NB4 (cell line): ENCODE data around the genes CCDC121 and MRPL33.

DNA sequence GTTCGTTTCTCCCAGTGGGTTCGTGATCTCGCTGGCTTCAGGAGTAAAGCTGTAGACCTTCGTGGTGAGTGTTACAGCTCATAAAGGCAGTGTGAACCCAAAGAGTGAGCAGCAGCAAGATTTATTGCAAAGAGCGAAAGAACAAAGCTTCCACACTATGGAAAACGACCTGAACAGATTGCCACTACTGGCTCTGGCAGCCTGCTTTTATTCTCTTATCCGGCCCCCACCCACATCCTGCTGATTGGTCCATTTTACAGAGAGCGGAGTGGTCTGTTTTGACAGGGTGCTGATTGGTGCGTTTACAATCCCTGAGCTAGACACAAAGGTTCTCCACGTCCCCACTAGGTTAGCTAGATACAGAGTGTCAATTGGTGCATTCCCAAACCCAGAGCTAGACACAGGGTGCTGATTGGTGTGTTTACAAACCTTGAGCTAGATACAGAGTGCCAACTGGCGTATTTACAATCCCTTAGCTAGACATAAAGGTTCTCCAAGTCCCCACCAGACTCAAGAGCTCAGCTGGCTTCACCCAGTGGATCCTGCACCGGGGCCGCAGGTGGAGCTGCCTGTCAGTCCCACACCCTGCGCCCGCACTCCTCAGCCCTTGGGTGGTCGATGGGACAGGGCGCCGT lies 7.9 kb downstream of the CGREF1 start:
- RRBS: no CpG with 5 or more reads among the region's 18 CpGs

DNA sequence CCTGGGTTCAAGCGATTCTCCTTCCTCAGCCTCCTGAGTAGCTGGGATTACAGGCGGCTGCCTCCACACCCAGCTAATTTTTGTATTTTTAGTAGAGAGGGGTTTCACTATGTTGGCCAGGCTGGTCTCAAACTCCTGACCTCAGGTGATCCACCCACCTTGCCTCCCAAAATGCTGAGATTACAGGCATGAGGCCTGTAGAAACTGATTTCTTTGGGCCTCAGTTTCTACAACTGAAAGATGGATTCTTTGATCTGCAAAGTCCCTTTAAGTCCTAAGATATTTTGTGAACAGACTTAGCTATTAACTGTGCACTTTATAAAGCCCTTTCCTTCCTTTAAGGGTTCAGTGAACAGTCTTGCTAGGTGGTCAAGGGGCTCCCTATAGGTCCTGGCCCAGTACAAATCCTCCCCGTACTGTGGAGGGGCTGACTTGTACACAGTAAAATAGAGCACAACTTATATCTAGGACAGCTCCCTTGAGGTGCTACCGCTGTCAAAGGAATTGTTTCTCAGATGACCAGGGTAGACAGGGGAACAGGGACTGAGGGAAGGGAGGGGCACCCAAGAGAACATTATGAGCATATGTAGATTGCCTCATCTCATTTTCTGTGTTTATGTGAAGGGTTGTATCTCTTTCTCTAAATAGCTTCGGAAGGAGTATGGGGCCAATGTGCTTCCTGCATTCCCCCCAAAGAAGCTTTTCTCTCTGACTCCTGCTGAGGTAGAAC lies 1.7 kb downstream of the SNX17 start:
- RRBS: no CpG with 5 or more reads among the region's 5 CpGs

- RRBS: no CpG with 5 or more reads among the region's 4 CpGs
These were observed 6.1 kb downstream of the CCDC121 start for GRCh38 chr2:27622604-27623168.

DNA sequence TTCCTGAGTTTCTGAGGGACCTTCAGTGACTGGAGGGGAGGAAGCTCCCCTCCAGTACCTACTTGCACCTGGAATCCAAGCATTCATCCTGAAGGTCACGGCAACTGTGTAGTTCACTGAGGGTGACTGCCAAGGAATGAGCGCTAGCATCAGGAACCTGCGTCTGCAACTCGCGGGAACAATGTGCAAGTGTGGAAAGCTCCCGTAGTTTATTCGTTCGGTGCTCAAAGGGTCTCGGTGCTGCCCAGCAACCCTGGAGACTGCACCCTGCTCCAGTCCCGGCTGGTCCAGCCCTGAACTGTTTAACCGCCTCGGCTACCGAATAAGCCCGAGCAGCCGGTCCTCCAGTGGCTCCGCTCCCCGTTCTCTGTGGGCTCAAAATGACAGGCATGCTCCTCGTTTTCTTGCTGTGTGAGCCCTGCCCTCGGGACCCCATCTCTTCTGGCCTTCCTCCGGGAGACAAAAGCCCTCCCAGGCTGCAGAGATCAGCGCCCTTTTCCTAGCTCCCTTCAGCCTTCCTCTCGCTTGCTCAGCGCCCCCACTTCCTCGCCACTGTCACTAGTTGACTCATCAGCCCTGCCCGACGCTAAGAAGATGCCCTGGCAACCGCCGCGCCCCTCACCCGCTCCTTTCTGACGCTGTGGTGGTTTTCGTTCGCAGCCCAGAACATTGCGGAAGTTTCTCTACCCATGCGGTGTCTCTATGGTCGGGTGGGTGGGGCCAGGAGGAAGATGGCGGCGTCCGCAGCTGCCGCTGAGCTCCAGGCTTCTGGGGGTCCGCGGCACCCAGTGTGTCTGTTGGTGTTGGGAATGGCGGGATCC lies at the start of gene CCDC121:
CCDC121 (minus strand) TSS at position 685 of the 821 bp plus-strand sequence.
- RRBS: 7% methylated on average over 5 of the region's 43 CpGs

GRCh38 chr2:27677476-27677951 lies 13.8 kb downstream of the SLC4A1AP start:
- RRBS: no CpG with 5 or more reads among the region's 4 CpGs

DNA sequence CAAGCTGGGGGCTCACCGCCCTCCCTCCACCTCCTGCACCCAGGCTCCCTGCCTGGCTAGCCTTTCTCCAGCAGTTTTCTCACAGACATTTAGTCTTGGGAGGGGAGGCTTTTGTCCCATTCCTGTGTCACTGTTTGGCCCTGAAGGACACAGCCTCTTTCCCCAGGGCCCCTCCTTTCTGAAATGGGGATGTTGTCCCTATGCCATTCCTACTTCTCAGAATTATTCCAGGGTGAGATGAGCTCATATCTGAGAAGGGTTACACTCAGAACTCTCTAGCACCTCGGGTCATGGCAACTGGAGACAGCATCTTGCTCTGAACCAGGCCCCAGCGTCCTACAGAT lies 47.3 kb upstream of the MRPL33 start:
- RRBS: no CpG with 5 or more reads among the region's 3 CpGs

DNA sequence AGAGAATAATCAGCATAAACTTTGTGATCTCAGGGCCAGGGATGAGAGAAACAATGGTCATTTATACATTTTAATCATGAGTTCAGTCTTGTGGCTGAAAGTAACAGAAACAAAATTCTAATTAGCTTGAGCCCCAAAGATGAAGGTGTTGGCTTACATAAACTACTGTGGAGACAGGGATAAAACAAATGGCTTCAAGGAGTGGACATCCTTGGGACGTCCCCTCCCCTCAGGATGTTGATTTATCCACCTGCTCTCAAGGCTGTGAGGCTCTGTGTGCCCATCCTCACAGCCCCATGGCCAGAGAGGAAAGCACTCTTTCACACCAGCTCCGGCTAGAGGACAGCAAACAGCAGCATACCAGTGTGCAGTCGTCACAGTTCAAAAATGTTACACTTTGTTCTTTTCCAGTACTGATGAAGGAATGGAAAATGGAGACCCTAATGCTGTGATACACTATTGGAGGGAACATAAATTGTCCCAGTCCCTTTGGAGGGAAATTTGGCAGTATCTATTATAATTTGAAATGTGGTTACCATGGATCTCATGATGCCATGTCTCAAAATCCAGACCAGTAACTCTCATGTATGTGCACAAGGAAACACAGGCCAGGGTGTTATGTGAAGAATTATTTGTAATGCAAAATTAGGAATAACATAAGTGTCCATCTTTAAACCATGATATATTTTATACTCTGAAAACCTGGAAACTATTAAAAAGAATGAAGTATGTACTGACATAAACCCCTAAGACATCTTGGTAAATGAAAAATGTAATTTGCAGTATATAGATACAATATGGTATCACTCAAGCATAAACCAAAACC lies 46.1 kb upstream of the MRPL33 start:
- RRBS: no CpG with 5 or more reads among the region's 3 CpGs

DNA sequence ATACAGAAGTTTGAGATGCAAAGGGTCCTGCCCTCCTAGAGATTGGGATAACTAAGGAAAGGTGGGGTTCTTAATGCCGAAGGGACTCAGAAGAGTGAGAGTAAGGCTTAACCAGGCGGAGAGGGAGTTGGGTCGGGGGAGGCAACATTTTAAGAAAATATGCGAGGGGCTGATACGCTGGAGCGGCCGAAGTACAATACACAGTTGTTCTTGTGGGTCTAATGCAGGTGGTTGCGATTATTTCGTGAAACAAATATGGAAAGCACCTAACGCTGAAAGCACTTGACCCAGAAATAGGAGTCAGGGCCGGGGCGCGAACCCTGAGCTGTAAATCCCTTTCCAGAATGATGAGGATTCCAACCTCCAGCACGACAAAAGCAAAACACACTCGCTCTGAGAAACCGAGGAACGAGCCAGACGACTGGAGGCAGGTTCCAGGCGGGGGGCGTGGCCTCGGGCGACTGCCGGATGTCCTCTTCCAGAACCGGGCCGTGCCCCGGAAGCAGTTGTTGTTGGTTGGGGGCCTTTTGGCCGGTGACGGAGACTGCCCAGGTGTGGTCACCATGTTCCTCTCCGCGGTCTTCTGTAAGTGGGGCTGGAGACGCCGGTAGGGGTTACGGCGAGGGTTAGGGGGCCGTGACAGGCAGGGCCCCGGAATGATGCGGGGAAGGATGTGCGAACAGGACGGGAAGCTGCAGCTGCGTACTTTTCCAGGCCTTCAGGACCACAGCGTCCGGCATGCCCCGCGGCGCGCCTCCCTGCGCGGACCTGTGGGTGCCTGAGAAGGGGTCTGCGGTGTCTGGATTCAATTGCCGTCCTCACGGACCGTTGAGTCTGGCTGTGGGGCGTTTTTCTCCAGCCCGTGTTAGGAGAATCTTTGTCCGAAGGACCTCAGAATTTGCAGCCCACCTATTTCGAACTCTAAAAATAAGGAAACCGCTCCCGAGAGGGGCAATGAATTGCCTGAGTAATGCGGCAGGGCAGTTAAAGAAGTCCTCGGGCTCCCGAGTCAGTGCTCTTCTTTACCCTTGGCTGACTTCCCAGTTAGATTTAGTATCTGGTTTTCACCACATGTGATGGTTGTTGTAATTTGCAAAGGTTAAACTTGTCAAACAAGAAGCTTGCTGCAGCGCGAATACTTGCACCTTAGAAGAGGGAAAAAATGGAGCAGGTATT lies at the start of gene MRPL33:
MRPL33 (plus strand) TSS at position 505 of the 1,176 bp plus-strand sequence.
- RRBS: under 1% methylated on average over 16 of the region's 63 CpGs

GRCh38 chr2:27888740-27889332 lies 1.4 kb downstream of the RBKS start:
- RRBS: no CpG with 5 or more reads among the region's 4 CpGs

DNA sequence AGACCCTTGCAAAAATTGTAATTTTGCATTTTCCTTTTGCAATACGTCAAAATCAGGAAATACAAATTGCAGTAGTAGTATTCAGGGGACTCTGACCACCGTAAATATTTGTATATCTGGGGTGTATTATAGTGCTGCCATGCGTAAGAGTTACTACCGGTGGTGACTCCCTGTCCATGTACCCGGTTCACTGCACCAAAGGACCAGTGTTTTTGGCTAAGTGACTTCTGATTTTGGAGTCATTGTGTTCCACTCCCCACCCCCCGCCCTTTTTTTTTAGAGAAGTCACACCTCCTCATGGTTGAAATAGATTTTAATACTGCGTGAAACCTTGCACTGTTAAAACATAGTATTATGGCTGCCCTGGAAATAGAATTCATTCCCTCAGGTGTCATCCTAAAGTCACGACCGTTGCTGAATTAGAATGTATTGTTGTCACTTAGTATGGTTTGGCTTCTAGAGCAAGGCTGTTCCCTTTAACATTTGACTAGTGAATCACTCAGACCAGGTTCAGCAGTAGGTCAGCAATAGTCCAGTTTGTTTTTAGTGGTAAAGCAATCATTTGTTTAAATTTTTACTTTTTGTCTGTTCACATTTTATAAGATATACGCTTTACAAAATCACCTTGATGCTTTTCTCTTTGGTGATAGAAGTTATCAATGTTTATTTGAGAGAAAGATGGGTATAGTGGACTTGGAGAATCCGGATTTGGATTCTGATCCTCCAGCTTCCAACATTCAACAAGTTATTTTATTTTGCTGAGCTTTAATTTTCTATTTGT lies 1.1 kb downstream of the BABAM2 start:
- RRBS: no CpG with 5 or more reads among the region's 11 CpGs

- RRBS: no CpG with 5 or more reads among the region's 5 CpGs
These were observed 55.8 kb downstream of the BABAM2 start for GRCh38 chr2:27946199-27946871.

- RRBS: no CpG with 5 or more reads among the region's 8 CpGs
These were observed 118.9 kb upstream of the FOSL2 start for GRCh38 chr2:28273624-28274273.

- RRBS: no CpG with 5 or more reads among the region's 11 CpGs
These were observed 114.3 kb upstream of the FOSL2 start for GRCh38 chr2:28277853-28279195.

GRCh38 chr2:28328492-28328709 lies 64.3 kb upstream of the FOSL2 start:
- RRBS: no CpG with 5 or more reads among the region's 3 CpGs

- RRBS: no CpG with 5 or more reads among the region's 9 CpGs
These were observed 58.9 kb upstream of the FOSL2 start for GRCh38 chr2:28333623-28334250.

DNA sequence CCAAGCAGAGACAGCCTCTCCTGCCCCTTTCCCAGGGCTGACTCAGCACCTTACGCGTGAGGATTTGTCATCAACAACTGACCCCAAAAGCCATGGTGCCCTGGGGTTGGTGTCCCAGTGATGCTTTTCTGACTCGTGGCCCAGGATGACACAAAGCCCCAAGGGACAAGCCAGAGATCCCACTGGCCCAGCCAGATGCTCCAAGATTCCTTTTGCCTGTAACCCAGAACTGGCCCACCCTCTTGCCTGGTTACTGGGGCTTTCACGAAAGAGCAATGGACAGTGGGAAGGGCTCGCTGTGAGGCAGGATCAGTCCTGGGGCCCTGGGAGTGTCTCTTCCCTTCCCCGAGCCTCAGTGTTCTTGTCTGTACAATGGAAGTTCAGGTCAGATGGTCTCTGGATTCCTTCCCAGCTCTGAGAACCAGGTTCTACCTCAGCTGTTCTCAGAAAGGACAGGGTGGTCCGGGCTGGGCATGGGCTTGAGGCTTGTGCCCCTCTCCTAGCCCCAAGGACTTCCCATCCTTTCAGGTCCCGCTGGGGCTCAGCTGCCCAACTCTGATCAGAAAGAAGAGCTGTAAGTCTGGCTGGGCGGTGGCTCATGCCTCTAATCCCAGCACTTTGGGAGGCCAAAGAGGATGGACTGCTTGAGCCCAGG lies 31.4 kb upstream of the FOSL2 start:
- RRBS: no CpG with 5 or more reads among the region's 9 CpGs

DNA sequence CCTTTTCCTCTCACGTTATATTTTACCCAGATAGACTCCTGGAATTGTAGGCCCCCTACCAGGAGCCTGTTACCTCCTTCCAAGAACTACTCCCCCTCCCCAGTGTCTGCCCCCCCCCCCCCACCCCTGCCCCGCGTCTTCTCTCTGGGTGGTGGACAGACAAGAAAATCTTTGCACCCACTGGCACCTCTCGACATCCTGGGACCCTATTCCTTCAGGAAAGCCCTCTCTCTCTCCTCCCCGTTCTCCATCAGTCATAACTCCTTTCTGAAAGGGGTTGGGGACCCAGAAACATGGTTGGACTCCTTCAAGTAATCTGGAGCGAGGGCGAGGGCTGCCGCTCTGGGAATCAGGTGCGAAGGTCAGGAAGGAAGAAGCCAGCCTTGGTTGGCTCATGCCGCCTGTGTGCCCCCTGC lies 1.4 kb downstream of the FOSL2 start:
- RRBS: no CpG with 5 or more reads among the region's 10 CpGs

DNA sequence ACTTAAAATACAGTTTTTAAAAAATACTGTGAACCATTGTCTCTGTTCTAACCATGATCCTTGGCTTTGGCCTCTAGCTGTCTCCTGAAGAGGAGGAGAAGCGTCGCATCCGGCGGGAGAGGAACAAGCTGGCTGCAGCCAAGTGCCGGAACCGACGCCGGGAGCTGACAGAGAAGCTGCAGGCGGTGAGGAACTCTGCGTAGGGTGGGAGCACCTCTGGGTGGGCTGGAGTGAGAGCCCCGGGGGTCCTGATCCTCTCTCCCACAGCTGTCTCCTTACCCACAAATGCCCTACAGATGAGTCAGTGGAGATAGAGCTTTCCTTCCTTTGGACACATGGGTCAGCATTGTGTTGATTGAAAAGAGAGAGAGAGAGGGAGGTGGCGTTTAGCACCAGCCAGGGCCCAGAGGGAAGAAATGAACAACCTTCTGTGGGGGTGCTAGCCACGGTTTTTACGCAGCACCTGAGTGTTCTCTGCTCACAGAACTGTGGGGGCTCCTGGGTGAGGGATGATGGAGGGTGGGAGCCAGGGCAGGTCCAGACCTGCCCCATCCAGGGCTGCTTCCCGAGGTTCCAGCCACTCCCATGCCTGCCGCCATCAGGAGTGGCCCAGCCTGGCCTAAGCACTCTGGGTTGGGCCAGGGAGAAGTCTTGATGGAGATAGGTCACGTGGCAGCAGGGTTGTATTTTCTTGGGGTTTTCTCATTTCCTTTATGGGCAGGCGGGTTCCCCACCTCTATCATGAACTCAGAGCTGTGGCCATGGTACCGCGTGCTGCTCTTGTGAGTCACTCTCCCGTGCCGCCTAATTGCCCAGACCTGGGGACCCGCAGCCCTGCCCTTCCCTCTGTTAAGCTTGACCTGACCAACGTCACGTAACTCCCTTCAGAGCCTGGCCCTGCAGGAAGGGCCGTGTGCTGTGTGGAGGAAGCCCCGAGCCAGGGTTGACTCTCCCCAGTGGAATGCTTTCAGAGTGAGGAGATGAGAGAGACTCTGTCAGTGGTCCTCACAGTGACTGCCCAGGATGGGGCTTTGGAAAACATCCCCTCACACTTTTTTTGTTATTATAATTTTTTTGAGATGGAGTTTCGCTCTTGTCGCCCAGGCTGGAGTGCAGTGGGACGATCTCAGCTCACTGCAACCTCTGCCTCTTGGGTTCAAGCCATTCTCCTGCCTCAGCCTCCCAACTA lies 16.4 kb downstream of the FOSL2 start:
- RRBS: 99% methylated on average over 5 of the region's 30 CpGs

- RRBS: no CpG with 5 or more reads among the region's 3 CpGs
These were observed 18.5 kb downstream of the FOSL2 start for GRCh38 chr2:28411274-28411524.

- RRBS: no CpG with 5 or more reads among the region's 13 CpGs
These were observed 27.8 kb downstream of the FOSL2 start for GRCh38 chr2:28420369-28420993.